ENCODE data around the gene HPDL.

DNA sequence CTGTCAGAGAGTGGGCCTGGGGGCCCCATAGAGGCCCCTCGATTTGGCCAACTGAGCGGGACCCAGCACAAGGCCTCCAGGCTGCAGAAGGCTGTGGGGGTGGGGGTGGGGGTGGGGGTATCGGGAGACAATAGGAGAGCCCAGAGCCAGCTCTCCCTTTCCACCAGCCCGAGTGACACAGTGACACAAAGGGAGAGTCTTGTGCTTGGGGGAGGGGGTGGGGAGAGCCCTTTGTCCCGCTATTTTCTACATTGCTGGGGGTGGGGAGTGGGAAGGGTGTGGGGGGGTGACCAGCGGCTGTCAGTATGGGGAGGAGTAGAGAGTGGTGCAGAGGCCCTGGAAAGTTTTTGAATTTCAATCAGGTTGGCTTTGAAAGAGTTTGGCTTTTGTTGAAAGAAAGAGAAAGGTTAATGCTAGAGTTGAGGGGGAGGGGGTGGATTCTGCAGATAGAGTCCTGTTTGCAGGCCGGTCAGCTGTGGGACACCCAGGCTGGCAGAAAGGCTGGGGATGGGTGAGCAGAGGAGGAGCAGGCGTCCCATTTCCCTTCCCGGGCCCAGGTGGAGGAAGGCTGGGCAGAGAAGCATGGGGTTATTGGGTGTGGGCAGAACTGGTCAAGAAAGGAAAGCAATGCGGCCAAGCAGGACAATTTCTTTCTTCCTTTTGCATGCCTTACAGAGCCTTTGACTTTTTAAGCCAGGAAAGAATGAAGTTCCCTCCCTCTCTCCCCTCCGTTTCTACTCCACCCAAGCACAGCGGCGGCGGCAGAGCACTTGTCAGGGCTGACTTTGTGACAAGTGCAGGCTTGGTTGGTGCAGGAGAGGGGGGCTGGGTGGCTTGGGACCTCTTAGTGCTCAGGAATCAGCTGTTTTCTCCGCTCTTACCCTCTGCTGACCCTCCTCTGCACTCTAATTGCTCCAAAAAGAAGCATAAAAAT, 96.2 kb downstream of the RNF220 start:
- RRBS: 24% methylated on average over 3 of the region's 15 CpGs

- RRBS: 3% methylated on average over 6 of the region's 14 CpGs
Observed at GRCh38 chr1:44542883-44543301, 131.4 kb downstream of the TMEM53 start.

DNA sequence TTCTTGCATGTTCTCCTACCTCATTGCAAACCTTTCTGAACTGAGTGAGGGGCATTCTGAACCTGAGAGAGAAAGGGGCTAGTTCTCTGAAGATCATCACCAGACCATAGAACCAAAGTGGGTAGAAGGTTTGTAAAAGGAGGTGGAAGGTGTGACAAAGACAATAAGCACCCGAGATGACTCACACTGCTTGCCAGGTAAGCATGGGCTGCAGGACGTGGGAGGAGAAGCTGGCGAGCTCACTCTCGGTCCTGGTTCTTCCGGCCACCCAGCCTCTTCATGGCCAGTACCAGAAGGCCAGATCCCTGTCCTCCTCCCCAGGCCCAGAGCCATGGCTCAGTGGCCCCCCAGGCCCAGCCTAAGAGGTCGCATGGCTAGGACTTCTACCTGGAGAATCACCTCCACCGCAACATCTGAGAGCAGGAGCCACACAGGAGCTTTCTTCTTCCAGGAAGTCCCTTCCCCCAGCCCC, 128.3 kb downstream of the TMEM53 start:
- RRBS: no CpG with 5 or more reads among the region's 7 CpGs

DNA sequence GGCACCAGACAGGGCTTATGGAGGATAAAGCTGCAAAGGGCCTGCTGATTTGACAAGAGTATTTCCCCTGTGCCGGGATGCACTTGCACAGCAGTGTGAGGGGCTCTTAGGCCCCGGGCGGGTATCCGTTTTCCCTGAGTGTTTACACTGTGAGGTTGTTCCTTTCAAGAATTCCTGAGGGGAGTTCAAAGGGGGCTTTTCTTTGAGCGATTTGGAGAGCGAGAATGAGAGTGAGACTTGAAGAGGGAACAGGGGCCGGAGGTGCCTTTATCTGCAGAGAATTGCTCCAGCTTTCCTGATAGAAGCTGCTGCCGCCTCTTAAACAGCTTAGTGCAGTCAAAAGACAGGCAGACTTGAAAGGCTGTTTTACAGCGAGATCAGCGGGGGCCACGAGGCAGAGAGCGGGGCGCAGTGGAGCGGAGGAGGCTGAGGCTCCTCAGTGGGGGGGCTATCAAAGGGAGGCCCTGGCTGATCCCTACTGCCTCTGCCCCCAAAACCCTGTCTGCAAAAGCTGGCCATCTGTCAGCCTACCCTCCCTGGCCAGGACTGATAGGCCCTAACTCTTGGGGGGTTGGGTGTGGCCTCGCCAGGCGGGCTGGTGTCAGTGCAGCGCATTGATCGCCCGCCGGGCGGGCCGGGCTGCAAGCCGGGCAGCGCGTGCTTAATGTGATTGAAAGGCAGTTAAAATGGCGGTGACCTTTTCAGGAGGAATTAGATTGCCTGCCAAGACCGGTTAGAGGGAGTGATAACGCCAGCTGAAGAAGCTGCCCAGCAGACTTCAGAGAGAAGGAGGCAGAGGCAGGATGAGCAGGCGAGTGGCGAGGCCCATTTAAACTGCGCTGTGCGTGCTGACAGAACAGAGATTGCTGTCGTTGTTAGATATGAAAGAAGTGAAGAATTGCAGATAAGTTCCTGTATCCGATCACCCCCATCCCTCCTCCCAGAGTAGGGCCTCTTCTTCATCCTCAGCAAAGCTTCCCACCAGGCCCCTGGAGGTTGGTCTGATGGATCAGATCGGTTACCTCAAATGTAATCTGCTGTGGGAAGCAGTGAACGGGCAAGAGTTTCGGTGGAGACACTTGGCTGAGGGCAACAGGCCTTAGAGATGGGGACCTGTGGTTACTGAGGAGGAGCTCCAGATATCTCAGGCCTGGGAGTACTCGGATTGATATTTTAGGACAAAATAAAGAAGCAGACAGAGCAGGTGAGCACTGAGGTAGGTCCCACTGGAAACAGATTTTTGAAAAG, 36.3 kb downstream of the TMEM53 start:
- RRBS: 93% methylated on average over 5 of the region's 38 CpGs

DNA sequence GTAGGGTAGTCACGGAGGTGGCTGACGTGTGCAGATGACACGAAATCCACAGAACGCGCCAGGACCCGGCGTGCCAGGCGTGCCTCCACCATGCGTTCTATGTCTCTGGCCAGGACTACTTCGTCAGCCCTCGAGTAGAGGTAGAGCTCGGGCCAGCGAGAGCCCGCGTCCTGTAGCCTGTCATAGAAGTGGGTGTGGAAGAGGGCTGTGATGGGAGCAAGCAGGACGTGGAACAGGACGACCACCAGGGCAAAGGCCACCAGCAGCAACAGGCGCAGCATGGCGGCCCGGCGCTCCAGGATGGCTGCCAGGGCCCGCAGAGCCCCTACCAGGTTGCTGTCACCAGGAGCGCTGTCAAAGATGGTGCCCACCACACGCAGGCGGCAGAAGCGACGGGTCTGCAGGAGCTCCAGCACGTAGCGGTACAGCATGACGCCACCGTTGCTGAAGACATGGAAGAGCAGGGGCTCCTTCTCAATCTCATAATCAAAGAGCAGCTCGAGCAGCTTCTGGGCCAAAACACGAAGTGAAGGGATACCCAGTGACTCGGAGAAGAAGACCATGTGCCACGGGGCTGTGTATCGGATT, 19.6 kb downstream of the TMEM53 start:
- RRBS: no CpG with 5 or more reads among the region's 36 CpGs

GRCh38 chr1:44778362-44778567, 2.9 kb downstream of the RPS8 start:
- RRBS: no CpG with 5 or more reads among the region's 2 CpGs

DNA sequence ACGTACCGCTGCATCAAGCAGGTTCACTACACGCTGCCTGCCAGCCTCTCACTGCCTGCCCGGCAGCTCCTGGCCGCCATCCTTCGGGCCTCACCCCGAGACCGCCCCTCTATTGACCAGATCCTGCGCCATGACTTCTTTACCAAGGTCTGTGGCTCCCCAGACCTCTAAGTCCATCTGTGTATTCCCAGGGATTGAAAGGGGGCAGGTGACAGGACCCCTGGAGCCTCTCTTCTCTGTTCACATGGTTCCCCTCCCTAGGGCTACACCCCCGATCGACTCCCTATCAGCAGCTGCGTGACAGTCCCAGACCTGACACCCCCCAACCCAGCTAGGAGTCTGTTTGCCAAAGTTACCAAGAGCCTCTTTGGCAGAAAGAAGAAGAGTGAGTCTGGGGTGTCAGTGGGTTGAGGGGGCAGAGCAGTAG, 2.8 kb downstream of the PLK3 start:
- RRBS: no CpG with 5 or more reads among the region's 12 CpGs

GRCh38 chr1:44806727-44807150, 412 bp downstream of the DYNLT4 start:
- RRBS: no CpG with 5 or more reads among the region's 5 CpGs

GRCh38 chr1:44810102-44811118, 2.1 kb downstream of the BTBD19 start:
- RRBS: 30% methylated on average over 2 of the region's 16 CpGs

- RRBS: no CpG with 5 or more reads among the region's 8 CpGs
Observed at GRCh38 chr1:45004256-45005068, 6.7 kb downstream of the HECTD3 start.

DNA sequence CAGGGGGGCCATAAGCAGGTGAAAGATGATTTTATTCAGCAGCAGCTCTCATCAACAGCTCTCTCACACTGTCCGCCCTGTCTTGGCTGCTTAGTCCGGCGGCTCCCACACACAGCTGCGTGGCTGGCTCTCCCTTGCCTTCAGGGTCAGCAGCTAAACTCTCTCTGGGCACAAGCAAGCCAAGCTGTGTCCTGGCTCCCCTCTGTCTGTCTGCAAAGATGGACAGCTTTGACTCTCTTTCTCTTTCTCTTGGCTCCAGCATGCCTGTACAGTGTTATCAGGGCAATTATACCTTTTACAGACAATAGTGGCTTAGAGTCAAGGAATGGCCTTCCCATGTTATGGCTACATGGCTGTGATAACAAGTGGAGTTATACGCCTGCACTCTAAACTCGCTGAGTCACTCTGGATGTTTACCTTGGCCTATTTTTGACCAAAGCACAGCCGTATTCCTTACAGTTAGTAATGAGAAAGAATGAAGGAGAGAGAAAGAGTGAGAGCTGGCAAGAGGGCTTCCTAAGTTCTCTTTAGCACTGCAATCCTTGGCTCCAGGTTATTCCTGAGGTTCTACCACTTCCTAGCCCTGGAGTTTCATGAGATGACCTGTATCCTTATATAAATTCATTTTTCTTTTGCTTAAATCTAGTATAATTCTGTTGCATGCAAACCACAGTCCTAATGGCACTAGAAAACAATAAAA, 59.9 kb upstream of the ZSWIM5 start:
- RRBS: no CpG with 5 or more reads among the region's 7 CpGs

DNA sequence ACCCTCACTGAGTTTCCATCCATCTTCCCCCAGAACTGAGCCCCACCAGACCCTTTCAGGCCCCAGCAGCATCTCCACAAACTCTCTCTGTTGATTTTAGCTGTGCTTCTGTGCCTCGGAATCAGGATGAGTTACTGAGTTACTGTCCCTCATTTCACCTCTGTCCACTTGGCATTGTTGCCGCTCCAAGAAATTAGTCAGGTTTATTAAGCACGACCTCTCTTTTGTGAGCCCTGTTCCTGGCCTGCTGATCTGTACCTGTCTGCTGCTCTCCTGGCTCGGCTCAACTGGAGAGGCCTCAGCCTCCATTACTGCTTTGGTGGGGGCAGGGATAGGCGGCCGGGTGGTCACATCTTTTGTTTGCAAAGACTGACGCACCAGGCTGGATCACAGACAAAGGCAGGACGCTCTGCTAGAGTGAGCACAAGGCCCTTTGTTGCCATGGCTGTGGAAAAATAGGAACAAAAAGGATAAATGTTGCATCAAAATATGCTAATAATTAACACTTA, 29.1 kb upstream of the HPDL start:
- RRBS: no CpG with 5 or more reads among the region's 8 CpGs

GRCh38 chr1:45326573-45327690, at the start of gene HPDL:
Gene HPDL (plus strand): TSS chr1:45326895.
- RRBS: 61% methylated on average over 28 of the region's 102 CpGs

GRCh38 chr1:45361040-45361487, 21.1 kb downstream of the TOE1 start:
- RRBS: no CpG with 5 or more reads among the region's 6 CpGs

DNA sequence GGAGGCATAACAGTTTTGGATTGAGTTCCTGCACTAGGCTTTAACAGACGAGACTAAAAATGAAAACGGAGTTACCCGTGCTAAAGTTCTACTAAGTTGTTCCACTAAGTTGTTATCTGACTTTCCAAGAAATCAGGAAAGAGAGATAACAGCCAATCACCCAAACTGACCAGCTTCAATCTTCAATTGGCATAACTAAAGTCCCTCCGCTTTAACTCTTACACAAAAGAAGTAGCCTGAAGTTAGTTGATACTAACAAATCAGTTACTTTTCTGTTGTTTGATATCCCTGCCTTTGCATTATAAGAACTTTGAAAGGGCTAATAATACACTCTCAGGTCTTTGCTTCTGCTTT, 61.4 kb downstream of the TESK2 start:
- RRBS: no CpG with 5 or more reads among the region's 4 CpGs

DNA sequence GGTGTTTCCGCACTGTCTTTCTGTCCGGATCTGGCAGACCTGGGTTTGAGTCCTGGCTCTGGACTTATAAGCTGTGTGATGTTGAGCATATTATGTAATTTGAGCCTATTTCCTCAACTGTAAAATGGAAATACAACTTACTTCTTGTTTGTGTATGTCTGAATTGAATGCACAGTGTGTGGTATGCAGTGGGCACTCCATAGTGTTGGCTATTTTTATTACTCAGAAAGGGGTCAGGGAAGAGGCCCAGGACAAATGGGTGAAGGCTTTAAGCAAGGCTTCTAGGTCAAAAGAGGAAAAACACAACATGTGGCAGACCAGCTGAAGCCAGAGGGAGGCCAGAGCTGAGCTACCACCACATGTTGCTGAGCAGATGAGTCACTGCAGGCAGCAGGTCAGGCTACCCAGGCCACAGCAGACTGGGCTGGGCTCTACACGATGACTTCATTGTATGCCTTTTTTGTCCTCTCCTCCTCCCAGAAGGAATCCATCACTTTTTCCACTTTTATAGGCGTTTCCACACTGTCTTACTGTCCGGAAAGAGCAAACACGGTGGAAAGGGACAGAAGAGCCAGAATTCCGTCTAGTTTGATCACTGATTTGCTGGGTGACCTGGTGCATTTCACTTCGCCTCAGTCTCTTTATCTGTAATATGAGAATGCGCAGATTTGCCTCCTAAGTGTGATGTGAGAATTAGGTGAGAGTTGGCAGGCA, 728 bp upstream of the MAST2 start:
- RRBS: no CpG with 5 or more reads among the region's 9 CpGs

- RRBS: no CpG with 5 or more reads among the region's 6 CpGs
Observed at GRCh38 chr1:45954392-45954945, 151.1 kb downstream of the MAST2 start.

- RRBS: 11% methylated on average over 6 of the region's 49 CpGs
Observed at GRCh38 chr1:46246407-46247558, 780 bp upstream of the RAD54L start.

DNA sequence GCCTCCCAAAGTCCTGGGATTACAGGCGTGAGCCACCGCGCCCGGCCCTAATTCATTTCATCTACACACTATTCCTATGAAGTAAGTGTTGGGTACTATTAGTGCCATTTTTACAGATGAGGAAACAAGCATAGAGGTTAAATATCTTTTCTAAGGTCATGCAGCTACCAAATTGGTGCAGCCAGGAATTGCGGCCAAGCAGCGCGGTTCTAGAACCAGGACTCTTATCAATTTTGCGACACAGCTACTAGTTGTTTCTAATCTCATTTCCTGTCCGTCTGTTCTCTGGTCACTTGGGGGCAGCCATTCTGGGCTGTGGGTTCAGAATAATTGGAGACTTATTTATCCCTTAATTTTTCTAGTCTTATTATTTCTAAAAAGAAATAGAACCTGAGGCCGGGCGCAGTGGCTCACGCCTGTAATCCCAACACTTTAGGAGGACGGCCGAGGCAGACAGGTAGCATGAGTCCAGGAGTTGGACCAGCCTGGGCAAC, 1.2 kb downstream of the UQCRH start:
- RRBS: no CpG with 5 or more reads among the region's 14 CpGs

DNA sequence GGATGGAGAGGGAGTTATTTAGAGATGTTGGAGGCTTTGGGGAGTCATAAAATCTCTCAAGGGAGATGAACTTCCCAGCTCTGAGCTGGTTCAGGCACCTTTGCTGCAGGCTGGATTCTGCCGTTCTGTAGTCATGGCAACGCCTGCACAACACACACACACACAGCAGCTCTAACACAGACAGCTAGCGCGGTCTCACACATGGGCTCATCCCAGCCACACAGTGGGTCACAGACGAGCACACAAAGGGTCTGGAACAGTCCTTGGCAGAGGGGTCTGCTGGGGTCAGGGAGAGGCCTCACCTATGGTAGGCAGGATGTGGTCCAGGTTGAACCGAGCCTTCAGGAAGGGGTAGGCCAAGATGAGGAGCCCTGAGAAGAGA, 1.8 kb downstream of the KNCN start:
- RRBS: no CpG with 5 or more reads among the region's 6 CpGs